Sciatic nerve (tissue), 1 donor: Measurements from ENCODE around the gene SLC38A8.

DNA sequence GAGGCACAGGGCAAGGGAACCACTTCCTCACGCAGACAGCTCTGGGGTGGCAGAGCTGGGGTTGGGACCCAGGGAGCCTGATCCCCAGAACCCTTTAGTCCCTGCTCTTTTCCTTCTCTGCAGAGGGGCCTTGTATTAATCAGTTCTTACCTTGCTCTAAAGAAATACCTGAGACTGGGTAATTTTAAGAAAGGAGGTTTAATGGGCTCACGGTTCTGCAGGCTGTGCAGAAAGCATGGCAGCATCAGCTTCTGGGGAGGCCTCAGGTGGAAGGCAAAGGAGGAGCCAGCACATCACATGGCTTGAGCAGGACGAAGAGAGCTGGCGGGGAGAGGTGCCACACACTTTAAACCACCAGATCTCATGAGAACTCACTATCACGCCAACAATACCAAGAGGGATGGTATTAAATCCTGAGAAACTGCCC is 137.1 kb downstream of the CMIP start:
- PRO-cap: no peak

- PRO-cap: no peak
Measured at GRCh38 chr16:81583385-81583914, 138.8 kb downstream of the CMIP start.

DNA sequence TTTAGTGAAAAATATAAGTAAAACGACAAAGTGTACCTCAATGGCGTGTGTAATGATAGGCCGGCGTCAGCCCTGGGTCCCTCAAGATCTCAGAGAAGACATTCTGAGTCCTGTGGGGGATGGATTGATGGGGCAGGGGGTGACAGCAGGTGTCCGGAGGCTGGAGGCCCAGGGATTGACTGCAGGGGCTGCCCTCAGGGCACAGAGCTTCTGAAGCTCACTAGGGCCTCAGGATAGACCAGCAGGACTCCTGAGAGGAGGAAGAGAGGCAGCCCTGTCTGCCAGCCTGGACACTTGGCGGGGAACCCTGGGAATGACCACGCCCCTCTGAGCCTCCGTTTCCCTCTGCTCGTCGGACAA is 145.2 kb downstream of the CMIP start:
- PRO-cap: no peak

DNA sequence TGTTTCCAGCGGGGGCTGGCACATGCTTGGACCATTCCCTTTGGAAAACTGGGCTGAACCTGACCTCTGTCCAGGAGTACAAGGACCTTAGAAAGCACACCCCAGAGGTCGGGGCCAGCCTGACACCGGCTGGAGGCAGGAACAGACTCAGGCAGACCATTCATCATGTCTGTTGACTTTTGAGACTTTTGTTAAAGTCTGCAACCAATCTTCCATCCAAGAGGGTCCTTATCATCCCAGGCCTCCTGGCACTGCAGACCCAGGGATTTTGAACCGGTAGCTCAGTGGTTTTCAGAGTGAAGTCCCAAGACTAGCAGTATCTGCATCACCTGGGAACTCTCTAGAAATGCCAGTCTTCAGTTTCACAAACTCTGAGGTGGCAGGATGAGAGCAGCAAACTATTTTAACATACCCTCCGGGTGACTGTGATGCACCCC is 145.3 kb upstream of the PLCG2 start:
- PRO-cap: no peak

DNA sequence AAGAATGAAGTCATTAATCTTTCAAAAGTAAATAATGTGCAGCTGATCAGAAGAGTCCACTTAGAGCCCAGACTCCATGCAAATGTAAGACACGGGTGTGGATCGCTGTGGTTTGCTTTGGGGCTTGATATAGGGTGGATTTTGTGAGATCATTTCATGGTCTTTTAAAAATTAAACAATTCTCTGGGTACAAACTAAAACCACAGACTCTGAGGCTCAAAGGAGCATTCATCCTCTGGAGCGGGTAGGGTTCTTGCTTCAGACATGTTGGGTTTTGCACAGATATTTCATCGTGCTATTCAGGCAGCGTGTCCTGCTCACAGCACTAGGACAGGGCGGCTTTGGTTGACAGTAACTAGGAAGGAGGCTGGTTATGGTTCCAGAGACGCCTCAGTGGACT is 129.4 kb upstream of the PLCG2 start:
- PRO-cap: no peak

GRCh38 chr16:81650852-81651535 is 128.1 kb upstream of the PLCG2 start:
- PRO-cap: bidirectional peak, plus-strand start at chr16:81651391, minus-strand start at chr16:81651232

DNA sequence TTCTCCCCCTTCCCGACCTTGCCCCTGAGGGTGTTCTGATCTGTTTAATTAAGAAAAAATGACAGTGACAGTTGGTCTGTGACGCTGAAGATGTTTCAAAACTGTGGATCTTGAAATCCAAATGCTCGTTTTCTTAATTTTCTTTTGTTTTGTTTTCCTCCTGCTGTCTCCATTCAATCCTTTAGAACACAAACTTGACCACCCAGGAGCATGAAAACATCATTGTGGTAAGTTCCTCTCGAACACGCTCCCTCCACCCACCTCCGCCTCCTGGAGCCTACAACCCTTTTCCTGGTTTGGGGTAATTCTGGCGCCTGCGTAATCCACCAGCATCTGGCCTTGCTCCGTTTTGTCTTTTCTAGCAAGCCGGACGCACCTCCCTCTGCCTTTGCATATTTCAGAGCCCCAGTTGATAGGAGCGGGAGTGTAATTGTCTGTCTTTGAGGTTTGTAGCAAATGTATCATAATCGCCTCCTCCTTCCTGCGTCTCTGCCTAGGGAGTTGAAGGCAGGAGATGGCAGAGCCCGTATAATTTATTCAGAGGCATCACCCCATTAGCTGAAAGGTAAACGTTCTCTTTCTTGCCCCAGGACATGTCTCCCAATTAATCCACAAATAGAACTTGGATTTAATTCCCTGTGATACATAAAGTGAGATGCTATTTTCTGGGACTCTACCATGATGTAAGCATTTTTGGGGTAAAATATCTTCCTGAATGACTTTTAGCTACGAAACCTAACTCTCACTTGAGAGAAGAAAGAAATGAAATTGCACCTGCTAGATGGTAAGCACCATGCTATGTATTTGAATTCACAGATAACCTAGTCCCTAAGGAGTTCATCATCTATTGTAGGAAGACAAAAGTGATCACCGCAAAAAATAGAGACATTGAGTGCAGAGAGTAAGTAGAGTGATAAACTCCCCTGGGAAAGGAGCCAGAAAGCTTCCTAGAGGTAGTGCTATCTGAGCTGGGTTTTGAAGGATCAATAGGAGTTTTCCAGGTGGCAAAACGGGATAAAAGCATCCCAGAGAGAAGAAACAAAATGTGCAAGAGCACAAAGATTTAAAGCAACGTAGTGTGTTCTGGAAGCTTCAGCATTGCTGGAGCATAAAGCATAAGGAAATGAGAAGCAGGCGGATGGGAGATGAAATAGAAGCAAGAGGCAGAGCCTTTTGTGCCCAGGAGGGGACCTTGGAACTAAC is 121.1 kb upstream of the PLCG2 start:
- PRO-cap: unidirectional peak, minus-strand start at position 272 of the sequence

GRCh38 chr16:81706878-81708009 is 71.8 kb upstream of the PLCG2 start:
- PRO-cap: no peak

DNA sequence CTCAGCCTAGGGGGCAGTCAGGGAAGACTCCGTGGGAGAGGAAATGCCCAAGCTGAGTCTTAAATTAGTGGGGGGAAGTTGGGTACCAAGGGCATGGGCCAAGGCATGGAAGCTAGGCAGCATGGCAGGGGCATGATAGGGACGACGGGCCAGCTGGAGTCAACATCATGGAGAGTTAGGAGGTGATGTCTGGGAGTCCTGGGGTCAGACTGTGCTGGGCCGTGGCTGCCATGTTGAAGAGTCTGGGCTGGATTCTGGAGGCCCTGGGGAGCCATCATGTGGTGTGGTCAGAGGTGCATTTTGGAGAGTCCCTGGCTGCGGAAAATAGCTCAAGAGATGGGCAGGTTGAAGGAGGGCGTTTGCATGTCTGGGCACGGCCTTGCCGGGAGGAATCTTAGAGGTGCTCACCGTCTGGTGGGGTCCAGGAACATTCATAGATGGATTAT is 85.2 kb downstream of the SDR42E1 start:
- PRO-cap: no peak

- PRO-cap: no peak
Measured at GRCh38 chr16:82067023-82067382, 31.9 kb downstream of the HSD17B2 start.

GRCh38 chr16:82735501-82736081 is 108.8 kb downstream of the CDH13 start:
- PRO-cap: no peak

DNA sequence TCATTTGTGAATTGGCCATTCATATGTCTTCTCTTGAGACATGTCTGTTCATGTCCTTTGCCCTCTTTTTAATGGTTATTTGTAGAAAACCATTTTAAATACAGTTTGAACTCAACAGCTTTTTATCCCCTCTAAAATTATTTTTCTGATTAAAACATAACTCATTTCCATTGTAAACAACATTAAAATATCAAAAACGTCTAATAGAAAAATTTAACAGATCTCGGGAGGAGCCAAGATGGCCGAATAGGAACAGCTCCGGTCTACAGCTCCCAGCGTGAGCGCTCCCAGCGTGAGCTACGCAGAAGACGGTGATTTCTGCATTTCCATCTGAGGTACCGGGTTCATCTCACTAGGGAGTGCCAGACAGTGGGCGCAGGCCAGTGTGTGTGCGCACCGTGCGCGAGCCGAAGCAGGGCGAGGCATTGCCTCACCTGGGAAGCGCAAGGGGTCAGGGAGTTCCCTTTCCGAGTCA is 170.7 kb upstream of the HSBP1 start:
- PRO-cap: no peak

DNA sequence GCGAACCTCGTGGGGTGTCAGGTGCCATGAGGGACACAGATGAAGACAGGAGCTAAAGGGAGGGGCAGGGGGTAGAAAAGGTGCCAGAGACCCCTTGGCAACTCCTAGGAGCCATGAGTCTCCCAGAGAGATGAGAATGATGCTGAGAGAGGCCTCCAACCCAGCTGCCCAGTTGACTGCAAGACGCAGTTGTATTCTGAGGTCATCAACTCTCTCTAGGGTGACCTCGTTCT is 13.4 kb downstream of the MLYCD start:
- PRO-cap: no peak

GRCh38 chr16:83938084-83938505 is 14.9 kb upstream of the OSGIN1 start:
- PRO-cap: no peak

GRCh38 chr16:83946523-83947342 is 6.3 kb upstream of the OSGIN1 start:
- PRO-cap: no peak

DNA sequence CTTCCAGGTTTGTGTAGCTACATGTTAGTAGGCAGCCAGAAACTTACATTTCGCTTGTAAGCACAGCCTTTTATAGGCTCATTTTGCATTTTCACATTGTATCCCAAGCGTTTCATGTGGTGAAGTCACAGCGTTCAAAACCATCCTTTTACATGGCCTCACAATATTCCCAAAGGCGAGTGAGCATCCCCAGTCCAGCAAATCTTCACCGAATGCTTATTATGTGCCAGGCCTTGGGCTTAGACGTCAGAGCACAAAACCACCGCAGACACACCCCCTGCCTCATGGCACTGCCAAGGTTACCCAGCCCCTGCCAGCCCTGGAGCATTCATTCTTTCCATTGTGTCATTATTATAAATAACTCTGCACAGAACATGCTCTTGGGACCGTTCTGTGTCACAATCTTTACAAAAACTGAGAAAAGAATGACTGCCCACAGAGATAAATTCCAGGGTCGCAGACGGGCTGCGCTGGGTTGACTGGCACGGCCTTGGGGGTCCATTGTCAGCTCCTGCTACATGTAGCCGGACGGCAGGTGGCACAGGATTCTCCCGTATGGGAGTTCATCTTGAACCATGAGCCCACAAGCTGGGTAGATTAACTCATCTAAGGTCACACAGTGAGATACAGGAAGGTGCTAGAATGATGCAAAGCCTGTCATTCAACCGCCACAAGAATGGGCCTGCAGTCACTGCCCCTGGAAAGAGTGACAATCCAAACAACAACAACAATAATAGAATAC is 4.7 kb upstream of the NECAB2 start:
- PRO-cap: no peak

DNA sequence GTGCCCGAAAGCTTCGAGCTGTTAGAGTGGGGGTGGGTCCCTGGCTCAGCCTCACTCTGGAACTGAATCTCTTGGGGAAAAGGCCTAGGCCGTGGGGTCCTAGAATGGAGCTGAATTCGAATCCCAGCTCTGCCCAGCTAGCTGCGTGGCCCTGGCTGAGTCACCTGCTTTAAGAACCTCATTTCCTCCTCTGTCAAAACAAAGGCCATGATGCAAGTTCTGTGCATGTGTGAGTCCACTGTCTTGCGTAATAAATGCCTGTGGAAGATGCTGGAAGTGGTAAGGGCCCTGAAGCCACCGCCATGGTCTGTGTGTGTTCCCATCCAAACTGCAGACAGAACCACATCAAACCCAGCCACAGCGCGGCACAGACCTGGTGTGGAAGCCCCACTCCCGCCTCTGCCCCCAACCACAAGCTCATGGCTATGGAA is 25.9 kb downstream of the NECAB2 start:
- PRO-cap: no peak

DNA sequence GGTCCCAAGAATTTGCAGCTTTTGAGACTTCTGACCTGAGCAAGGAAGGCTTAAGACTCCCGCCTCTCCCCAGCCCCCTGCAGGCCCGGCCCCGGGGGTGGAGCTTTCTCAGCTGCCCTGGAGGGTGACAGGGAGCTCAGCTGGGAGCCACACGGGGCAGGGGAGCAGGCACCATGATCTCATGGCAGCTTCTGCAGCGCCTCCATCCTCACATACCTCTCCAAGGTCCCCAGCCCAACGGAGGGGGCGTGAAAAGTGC is at the start of gene SLC38A8:
SLC38A8 (minus strand) TSS at position 16 of the 259 bp plus-strand sequence.
- PRO-cap: no peak

- PRO-cap: no peak
Measured at GRCh38 chr16:84058572-84059167, 16.1 kb upstream of the SLC38A8 start.

DNA sequence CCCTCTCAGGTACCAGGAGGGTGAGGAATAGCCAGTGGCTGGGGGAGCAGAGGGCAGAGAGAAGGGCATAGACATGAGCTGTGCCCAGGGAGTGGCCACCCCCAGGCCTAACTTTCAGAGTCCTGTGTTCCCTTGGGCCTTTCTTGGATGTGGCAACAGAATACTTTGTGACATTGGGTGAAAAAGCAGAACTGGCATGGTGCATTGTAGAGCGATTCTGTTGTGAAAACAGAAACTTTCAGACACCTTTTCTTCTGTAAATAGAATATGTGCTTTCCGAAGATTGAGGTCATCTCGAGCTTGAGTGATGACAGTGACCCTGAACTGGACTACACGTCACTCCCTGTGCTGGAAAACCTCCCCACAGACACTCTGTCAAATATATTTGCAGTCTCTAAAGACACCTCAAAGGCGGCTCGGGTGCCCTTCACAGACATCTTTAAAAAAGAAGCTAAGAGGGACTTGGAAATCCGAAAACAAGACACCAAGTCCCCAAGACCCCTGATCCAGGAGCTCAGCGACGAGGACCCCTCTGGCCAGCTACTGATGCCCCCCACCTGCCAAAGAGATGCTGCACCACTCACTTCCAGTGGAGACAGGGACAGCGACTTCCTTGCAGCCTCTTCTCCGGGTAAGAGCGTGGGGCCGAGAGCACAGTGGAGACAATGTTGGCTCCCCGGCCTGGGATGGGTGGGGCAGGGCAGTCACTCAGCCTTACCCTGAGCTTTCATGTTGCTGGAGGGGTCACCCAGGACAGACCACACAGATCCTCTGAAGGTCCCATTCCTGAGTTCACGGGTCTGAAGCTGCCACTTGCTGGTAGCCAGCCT is 11.0 kb downstream of the TAF1C start:
- PRO-cap: no peak